Right ventricle myocardium (tissue), 1 donor: ENCODE results near the gene NUP205.

- PRO-cap, 2 experiments = no peak in any of the 2 experiments
These were observed 2.4 kb downstream of the TMEM140 start for GRCh38 chr7:135150137-135150803.

- PRO-cap, 2 experiments = no peak in any of the 2 experiments
These were observed 6.1 kb downstream of the CYREN start for GRCh38 chr7:135164097-135165027.

DNA sequence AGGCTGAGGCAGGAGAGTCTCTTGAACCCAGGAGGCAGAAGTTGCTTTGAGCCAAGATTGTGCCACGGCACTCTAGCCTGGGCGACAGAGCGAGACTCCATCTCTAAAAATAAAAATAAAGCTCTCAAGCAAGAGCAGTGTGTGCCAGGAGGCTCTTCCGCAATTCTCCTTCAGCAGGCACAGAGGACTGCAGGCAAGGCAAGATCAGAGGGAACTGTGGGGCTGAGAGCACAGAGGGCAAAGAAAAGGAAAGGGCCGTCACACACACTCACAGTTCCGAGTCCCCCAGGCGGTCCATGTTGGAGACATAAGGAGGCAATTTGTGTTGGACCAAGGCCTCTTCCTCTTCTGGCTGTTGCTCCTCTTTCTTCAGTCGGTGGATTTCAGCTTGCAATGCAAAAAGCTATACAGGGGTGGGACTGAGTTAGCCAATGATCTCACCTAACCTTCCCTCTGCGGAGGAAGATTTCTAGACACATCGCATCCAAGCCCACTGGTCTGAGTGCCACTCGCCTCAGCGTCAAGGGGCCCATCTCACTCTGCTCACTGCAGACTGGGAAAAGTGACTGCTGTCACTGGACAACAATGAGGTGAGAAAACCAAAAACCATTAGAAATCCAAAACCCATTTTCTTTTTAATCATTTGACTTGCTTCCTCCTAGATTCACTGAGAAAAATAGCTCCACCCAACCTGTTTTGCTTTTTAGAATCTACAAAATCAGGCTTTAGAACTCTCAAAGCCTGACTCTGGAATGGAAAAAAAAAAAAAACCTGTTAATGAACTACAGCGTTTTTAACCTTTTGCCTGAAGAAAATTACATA lies 5.5 kb downstream of the WDR91 start:
- PRO-cap, 2 experiments = no peak in any of the 2 experiments

GRCh38 chr7:135369508-135370167 lies 136.0 kb downstream of the STRA8 start:
- PRO-cap, 2 experiments = no peak in any of the 2 experiments

- PRO-cap, 2 experiments = no peak in any of the 2 experiments
These were observed 714 bp downstream of the CNOT4 start for GRCh38 chr7:135509158-135509618.

DNA sequence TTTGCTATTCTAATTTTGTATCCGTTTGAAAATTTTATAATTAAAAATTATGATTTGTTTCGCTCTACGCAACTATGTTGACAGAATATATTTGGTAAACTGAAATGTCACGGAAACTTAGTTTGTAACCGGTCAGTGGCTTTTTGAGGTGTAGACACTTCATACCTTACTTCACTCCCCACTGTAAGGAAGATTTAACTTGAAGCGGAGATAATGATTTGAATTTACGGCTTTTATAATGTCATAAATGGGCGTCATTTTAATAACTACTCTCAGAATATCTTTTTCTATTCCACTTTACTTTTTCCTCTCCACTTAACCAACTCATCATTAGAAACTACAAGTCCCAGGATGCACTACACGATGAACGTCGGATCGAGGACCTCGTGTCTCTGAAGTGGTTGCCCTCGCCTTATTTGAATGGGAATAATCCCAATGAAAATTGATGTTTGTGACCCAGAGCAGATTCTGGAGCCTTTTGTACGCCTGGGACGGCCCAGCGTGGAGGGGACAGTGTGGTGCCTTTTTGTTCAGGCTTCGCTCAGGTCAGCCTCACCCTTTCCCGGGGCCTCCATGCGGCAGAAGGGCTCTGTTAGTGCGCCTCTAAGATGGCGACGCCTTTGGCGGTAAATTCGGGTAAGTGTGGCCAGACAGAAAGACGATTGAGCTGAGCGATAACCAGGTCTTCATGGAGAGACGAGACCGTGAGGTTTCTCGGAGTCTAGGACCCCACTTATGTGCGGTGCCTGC lies at the start of gene NUP205:
Gene NUP205 (plus strand): TSS at position 581 of the 750 bp plus-strand sequence.
- PRO-cap, 2 experiments = peak in 2 of 2 experiments; most common plus-strand start position 595 of the sequence (in 2)

DNA sequence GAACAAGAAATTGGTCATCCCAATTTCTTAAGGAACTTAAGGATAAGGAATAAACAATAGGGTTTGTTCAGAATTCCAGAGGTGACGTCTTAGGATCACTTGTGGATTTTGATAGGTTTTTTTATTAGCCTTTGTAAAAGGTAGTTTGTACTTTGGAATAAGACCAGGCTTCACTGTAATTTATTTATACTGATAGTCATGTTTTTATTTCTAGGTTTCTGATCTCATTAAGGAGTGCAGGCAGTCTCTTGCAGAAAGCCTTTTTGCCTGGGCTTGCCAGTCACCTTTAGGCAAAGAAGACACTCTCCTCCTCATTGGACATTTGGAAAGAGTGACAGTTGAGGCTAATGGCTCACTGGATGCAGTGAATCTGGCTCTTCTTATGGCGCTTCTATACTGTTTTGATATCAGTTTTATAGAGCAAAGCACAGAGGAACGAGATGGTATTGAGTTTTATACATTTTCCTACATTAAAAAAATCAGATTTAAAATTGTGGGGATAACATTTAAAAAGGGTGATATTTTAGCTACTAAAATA lies 19.9 kb downstream of the NUP205 start:
- PRO-cap, 2 experiments = no peak in any of the 2 experiments

GRCh38 chr7:135678871-135679070 lies 16.5 kb downstream of the STMP1 start:
- PRO-cap, 2 experiments = no peak in any of the 2 experiments

DNA sequence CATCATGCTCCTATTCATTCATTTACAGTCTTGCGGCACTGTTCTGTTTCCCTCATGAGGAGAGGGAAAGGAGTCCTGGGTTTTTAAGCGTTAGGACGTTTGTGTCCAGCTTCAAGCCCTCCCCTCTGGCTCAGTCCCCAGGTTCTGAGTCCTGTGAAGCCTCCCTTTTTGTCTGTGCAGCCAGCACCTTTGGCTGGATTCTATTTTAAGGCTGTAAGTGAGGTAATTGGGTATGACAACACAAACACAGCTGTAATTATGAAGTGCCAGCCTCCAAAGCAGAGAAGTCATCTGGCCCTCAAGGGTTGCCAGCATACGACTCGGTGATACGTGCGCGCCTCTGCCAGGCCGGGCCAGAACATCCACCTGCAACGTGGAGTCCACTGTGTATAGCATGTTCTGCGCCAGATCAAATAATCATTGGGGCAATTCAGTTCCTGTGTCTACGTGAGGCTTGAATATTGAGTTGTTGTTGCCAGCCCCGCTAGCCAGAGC lies 6.7 kb upstream of the FAM180A start:
- PRO-cap, 2 experiments = no peak in any of the 2 experiments

- PRO-cap, 2 experiments = no peak in any of the 2 experiments
These were observed 17.9 kb upstream of the FAM180A start for GRCh38 chr7:135766457-135766889.

GRCh38 chr7:135800369-135800938 lies 51.8 kb upstream of the FAM180A start:
- PRO-cap, 2 experiments = no peak in any of the 2 experiments

- PRO-cap, 2 experiments = no peak in any of the 2 experiments
These were observed 3.6 kb upstream of the MTPN start for GRCh38 chr7:135980613-135981238.

GRCh38 chr7:137435401-137435770 lies 91.9 kb upstream of the PTN start:
- PRO-cap, 2 experiments = no peak in any of the 2 experiments

DNA sequence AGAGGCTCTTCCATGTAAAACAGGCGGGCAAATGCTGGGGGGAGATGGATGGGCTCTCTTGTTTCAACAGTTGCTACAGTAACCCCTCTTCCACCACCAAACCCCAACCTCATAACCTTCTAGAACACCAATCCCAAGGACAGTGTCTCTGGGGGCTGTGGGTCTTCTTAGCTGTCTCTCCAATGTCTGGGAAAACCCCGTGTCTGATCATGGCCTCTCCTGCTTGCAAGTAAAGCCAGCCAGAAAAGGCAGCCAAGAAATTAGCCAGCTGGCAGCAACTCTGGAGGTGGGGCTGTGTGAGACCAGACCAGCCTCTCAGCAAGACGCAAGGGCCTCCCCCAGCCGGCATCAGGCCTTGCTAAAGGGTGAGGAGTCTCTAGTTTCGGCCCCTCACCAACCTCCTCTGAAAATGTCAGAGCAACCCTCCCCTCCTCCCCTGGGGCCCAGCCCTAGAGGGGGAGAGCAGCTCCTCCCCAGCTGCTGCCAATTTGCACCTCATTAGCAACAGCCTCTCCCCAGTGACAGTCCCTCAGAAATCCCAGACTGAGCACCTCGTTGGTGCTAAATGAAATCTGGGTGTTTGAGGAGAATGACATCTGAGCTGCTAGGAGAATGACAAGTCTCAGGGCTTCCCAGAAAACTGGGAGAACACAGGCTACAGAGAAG lies 26.1 kb downstream of the DGKI start:
- PRO-cap, 2 experiments = peak in 2 of 2 experiments; most common plus-strand start position 341 of the sequence (in 2)

DNA sequence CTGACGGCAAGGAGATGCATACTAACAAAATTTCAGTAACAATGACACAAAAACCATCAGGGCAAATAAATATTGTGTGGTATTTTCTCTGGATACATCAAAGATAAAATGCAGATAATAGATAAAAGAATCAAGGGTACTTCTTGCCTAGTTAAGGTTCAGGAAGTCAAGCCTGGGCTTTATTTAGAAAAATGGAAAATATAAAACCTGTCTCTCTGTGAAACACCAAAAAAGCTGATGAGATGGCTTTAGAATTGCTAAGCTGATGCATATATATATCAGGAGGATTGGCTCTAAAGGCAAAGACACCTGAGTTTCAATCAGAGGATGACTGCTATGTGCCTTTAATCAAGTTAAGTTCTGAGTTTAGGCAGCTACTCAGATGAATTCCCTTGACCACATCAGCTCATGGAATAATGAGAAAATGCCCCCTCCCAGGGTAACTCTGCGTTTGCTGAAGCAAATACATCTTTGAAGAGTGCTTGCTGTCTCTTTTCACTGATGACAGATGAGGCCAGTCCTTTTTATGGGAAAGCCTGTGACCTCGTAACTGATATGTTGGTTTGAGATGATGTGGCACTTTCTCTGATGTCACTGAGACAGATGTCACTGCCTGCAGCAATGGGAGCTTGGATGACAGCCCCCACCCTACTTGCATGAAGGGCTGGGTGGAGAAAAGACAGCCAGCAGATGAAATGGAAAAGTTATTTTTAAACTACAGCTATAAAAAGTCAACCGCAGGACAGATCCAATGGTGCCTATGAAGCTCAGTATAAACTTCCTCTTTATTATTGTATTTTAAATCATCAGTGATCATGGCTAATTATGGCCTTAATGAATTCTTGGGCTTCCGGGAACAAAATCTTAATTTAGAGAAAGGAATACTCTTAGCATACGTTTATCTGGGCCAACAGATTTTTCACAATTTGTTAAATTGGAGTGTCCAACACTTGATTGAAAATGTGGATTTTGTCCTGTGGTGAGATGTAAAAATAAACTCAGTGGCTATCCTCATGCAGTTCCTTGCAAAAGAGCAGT lies 43.7 kb upstream of the DGKI start:
- PRO-cap, 2 experiments = peak in 1 of 2 experiments; most common plus-strand start position 734 of the sequence (in 1); most common minus-strand start position 623 of the sequence (in 1)

DNA sequence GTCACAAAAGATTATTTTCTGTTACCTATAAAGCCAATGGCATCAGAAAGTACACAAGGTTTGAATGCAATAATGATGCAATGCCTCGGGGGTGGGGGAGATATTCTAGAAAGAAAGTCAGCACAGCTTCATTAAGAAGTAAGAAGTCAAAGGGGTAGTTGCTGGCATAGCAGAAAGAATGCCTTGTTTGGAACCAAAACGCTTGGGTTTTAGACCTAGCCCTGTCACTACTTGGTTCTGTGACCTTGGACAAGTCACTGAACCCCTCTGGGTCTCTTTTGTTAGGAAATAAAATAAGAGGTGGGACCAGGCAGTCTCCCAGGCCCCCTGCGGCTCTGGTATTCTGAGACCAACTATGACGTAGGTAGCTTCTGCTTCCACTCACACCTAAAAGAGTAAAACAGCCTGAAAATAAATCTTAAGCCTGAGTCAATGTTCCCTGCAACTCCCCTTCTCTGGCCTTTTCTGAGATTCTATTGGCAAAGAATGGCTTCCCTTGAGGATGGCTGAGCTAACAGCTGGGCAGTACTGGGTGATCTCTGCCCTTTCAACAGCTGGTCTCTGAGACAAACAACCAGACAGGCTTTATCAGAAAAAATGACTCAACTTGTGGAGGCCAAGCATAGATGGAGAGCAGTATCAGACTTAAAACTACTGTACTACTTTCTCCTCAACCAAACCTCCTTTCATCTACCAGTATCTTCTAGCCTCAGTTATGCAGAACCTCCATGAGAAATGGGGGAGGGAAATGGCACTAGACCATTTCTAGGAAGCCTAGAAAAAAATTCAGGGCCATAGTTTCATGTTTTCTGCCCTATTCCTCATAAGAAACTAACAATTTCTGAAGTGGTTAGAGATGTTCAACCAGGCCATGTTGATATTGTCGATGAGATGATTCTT lies 58.8 kb downstream of the CREB3L2 start:
- PRO-cap, 2 experiments = no peak in any of the 2 experiments

GRCh38 chr7:137950777-137951398 lies 51.0 kb downstream of the CREB3L2 start:
- PRO-cap, 2 experiments = no peak in any of the 2 experiments

GRCh38 chr7:137975203-137975841 lies 26.6 kb downstream of the CREB3L2 start:
- PRO-cap, 2 experiments = peak in 2 of 2 experiments; most common plus-strand start chr7:137975570 (in 2); most common minus-strand start chr7:137975316 (in 2)

DNA sequence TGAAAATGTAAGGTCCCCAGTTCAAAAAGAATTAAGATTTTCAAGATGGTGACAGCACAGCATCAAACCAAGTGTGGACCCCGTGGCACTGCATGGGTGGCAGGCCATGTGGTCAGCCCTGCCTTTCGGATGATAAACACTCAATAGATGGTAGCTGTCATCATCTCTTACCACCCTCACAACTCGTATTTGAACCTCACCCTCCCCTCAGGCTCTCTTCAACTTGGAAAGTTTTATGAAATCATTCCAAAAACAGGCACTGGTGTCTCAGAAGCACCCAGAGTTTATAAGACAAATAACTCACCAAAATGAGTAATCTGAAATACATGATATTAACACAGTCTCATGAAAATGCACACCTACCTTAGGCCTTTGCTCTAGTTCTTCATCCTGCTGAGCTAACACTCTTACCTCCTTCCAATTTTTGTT lies 3.1 kb downstream of the CREB3L2 start:
- PRO-cap, 2 experiments = no peak in any of the 2 experiments

DNA sequence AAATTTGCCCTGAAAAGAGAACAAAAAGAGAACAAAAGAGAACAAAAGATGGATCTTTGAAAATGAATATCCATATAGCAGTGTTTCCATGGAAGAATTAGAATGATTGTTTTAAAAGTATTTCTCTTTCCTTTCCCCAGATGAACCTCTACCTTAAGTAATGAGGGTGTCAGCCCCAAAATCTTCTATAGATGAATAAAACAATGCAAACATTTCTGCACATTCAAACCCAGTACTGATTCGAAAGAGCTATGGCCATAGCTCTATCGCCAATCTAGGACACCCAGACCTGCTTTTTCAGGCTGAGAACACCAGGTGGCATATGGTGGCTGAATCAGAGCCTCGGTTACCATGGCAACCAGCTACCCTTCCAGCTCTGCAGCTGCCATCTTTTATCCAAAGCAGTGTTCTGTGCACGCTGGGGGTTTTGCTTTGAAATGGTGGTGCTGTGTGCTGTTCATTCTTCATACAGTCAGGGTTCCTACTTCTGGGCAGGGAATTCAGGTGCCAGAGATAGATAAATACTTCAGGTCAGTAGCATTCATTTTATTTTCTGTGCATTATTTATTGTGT lies 85.2 kb downstream of the AKR1D1 start:
- PRO-cap, 2 experiments = no peak in any of the 2 experiments